Brain (tissue), 1 donor: ENCODE results near the genes SLC22A3 and QKI.

DNA sequence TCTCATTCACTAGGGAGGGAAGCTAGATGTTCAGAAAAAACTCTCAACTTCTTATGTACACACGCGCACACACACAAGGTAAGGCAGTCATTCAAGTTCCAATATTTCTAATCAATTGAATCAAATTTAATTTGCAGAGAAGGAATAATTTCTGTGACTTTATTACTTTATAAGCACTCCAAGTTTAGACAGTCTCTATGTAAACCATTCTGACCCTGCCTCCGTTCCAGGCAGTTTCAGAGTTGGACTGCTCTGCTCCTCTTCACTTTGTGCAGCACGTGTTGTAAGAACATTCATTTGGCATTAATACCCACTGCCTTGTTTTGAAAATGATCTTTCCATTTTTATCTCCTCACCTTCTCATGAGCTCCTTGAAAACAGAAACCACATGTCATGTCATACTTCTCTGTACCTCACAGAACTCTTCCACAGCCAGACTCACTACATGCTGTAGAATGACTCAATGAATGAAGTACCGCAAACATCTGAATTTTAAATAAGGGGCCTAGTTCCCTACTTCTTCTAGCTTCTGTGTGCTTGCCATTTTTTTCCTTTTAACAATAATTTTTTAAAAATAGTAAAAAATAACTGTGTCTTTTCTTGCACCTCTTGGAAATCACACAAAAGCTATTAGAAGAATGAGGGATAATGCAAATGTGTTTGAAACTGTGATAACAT, 25.6 kb downstream of the SLC22A1 start:
- RRBS = no CpG with 5 or more reads among the region's 5 CpGs

- RRBS = no CpG with 5 or more reads among the region's 5 CpGs
Observed at GRCh38 chr6:160178062-160178524, 56.5 kb downstream of the SLC22A1 start.

DNA sequence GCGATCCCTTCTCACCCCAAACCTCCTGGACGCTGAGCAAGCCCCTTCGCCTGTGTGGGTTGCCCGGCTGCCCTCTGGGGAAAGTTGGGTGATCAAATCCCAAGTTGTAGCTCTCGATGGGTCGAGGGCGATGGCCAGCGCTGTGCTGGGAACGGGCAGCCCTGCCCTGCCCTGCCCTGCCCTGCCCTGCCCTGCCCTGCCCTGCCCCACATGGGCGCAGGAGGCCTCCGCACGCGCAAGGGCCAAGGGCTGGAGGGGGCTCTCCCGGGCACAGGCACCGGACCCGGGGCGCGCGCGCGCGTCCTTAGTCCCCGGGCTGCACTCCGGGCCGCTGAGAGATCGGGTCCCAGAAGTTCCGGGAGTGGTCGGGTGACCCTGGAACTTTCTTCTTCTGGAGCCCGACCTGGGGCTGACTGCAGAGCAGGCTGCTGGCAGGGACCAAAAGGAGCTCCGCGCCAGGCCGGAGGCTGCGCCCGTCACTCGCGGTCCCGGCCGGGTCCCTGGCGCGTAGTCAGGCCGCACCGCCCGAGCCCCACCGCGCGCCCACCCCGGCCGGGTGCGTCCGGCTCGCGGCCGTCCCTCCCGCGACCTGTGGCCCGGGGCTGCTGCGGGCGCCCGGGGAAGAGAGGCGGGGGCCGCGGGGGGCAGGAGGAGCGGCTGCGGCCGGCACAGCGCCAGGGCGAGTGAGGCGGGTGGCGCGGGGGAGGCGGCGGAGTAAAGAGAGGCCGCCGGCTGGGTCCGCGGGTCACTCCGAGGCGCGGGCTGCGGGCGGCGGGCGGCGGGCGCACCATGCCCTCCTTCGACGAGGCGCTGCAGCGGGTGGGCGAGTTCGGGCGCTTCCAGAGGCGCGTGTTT, at the start of gene SLC22A3:
TSS of gene SLC22A3 (plus strand) at position 748 of the 855 bp plus-strand sequence.
- RRBS = 4% methylated on average over 31 of the region's 94 CpGs

- RRBS = 85% methylated on average over 12 of the region's 48 CpGs
Observed at GRCh38 chr6:160362606-160363358, 14.6 kb downstream of the SLC22A3 start.

- RRBS = no CpG with 5 or more reads among the region's 4 CpGs
Observed at GRCh38 chr6:160445617-160446206, 97.5 kb downstream of the SLC22A3 start.

DNA sequence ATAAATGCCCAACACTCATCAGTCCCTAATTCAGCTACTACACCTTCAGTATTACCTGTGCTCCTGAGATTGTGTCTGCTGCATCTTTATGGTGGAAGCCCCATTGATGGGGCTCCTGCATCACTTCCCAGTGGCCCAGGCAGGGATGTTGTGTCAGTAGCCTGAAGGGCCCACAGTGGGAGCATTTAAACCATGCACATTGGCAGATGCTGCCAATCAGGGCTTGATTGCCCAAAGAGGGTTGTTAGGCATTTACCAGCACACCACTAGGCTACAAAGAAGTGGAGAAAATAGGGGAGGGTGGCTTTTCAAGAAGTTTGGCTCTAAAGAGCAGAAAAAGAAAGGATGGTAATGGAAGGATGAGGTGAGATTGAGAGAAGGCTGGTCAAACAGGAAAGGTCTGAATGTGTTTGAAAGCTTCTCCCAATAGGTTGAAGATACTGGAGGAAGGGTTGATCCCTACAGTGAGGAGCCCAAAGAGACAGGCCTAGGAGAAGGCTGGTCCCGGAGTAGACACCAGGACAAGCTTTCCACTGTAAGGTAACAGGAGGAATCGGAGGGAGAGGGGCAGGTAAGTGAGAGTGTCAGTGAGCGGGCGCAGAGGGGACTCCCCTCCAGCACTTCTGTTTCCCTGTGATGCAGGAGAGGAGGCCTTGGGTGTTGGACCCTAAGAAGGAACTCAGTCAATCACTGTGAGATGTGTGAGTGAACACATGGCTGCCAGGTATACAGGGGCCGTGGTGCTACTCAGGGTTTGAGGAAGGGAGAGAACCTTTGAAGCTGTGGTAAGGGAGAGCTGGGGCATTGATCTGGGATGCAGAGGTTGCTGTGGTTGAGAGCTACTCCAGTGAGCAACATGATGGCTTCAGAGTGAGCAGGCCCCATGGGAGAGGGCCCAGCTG, 98.8 kb downstream of the SLC22A3 start:
- RRBS = no CpG with 5 or more reads among the region's 5 CpGs

DNA sequence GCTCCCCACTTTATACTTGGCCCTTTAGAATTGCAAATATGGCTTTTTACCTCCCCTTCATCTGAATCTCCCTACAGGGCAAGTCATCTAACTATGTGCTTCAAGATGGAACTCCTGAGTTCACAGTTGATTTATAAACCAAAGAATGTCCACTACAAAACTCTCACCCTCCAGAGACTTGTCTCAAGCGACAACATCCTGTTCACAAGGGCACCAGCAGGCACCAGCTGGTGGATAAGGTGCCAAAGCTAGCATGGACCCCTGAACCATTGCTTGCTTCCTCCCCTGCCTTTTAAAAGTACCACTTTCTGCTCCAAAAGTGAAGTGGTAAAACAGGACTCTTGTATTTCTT, 154.5 kb downstream of the LPA start:
- RRBS = no CpG with 5 or more reads among the region's 1 CpG

GRCh38 chr6:160978106-160978637, 13.4 kb upstream of the MAP3K4 start:
- RRBS = no CpG with 5 or more reads among the region's 2 CpGs

DNA sequence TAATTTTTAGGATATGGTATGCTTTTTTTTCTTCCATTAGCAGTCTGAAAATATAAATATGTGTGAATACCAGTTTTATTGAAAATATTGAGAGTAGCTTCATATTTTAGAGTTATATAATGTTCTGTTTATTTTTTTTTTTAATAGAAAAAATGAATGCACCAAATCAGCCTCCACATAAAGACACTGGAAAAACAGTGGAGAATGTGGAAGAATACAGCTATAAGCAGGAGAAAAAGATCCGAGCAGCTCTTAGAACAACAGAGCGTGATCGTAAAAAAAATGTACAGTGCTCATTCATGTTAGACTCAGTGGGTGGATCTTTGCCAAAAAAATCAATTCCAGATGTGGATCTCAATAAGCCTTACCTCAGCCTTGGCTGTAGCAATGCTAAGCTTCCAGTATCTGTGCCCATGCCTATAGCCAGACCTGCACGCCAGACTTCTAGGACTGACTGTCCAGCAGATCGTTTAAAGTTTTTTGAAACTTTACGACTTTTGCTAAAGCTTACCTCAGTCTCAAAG, 57.0 kb downstream of the MAP3K4 start:
- RRBS = no CpG with 5 or more reads among the region's 6 CpGs

DNA sequence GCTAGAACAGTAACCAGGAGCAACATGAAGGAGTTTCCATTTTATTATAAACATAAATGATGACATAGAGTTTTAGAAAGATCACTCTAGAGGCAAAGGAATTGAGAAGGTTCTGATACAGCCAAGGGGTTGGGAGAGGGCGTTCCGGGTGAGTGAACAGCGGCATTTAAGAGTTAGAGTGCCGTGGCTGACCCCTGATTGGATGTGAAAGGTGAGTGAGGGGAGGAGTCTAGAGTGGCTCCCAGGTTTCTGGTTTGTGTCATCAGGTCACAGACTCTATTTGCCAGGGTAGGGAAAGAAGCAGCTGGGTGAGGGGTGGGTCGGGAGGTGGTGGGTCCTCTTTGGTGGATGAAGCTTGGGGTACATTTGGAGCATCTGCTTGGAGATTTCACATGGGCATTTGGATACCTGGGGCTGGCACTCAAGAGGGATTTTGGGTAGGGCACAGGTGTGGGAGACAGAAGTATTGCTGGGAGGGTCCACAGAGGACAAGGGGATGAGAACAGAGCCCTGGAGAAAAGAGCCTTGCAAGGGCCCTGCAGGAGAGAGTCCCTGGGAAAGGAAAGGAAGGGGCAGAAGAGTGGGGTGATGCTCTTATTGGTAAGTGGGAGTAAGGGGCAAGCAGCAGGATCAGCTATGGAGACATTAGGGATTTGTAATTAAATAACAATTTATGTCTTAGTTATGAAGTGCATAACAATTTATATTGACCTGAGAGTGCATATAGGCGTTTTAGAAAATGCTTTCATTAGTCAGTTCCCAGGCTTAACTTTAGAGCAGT, 124.5 kb downstream of the MAP3K4 start:
- RRBS = no CpG with 5 or more reads among the region's 6 CpGs

DNA sequence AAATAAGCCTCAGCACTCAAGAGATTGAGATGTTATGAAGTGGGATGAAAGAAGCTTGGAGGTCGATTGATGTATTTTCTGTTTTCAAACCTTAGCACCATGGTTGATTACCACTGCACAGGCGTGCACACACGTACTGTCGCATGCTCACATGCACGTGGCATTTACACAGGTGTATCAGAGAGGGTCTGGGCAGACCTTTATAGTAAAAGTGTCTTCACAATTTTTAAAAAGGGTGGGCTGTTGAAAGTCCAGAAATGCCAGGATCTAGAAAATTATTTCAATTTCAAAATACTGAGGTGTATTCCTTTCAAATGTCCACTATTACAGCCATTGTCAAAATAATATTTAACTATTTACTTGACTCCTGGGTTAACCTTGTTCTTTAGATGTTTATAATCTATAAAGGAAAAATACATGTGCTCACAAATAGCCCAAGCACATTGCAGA, 749 bp upstream of the AGPAT4 start:
- RRBS = no CpG with 5 or more reads among the region's 5 CpGs

- RRBS = no CpG with 5 or more reads among the region's 14 CpGs
Observed at GRCh38 chr6:161369174-161369711, 95.4 kb upstream of the AGPAT4 start.

- RRBS = 60% methylated on average over 1 of the region's 14 CpGs
Observed at GRCh38 chr6:161375048-161375522, 101.2 kb upstream of the AGPAT4 start.

DNA sequence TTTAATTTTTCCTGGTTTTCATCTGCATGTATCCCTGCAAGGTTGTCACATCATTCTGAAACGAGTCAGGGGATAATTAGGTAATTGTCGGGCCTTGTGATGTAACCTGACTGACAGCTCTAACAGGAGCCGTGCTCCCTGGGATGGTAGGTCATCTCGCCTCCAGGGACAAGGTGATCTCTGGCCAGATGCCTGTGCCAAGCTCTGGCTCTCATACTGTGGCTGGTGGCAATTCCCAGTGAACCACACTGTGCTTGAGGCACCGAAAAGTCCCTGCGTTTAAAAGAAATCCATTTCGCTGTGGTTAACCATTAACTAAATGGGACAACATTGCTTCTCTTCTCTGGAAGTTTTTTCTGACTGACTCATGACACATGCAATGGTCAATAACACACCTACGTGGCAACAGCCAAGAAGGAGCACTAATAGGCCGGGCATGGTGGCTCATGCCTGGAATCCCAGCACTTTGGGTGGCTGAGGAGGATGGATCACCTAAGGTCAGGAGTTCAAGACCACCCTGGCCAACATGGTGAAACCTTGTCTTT, 669.3 kb downstream of the PRKN start:
- RRBS = no CpG with 5 or more reads among the region's 9 CpGs

DNA sequence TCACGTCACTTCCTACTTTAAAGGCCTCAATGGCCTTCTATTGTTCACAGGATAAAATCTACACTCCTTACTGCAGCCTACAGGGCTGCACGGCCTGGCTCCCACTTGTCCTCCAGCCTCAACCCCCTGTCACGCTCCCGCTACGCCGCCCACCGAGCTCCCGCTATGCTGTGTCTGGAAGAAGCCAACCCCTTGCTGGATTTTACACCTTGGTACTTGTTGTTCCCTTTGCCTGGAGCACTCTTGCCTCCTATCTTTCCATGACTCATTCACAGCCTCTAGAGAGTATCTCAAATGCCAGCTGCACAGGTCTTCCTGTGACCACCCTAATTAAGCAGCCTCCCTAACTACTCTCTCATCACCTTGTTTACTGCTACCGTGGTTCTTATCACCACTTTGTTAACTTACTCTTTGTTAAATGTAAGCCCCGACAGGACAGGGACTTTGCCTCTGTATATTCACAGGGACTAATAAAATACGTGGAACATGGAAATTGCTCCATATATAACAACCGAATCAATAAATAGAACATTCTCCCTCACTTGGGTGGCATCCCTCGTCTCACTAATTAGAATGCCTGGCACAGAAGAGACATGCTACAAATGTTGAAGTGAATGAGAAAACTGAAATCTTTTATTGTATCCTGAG, 259.8 kb downstream of the PRKN start:
- RRBS = no CpG with 5 or more reads among the region's 13 CpGs

DNA sequence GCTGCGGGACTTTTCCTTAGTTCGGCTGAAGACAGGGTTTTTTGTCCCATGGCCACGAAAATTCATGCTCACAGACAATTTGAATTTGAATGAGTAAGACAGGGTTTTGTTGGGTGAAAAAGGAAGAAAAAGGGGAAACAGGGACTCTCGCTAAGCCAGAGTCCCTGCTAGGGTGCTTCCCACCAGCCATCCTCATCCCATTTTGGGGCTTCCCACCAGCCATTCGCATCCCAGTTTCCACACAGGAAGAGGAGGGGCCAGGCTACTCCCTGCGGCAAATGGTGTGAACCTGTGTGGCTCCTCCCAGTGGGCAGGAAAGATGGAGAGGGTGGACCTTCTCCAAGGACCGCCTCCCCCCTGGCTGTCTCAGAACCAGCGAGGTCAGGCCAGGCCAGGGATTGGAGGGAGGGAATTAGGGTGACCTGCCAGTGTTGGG, 326.8 kb downstream of the PACRG start:
- RRBS = no CpG with 5 or more reads among the region's 8 CpGs

DNA sequence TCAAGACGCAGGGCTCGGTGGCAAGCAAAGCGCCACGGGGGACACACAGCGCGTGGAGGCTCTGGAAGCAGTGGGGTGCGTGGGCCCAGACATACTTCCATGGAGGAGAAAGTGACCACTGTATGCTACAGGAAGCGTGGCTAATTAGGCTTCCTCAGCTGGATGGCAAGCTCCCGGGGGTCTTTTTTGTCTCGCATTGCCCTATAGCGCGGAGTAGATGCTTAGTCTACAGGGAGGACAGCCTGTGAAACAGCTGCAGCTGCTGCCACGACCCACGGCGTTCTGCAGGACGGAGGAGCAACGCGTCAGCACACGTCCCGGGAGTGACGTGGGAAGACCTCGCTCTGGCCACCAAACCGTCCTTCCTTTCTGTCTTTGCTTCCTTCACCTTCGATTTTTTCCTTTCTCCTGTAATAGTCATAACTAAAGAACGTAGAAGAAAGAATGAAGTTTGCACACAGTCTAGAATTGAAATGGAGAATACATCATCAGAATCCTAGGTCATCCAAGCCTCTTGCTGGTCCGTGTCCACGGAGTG, 104.2 kb upstream of the QKI start:
- RRBS = no CpG with 5 or more reads among the region's 27 CpGs

DNA sequence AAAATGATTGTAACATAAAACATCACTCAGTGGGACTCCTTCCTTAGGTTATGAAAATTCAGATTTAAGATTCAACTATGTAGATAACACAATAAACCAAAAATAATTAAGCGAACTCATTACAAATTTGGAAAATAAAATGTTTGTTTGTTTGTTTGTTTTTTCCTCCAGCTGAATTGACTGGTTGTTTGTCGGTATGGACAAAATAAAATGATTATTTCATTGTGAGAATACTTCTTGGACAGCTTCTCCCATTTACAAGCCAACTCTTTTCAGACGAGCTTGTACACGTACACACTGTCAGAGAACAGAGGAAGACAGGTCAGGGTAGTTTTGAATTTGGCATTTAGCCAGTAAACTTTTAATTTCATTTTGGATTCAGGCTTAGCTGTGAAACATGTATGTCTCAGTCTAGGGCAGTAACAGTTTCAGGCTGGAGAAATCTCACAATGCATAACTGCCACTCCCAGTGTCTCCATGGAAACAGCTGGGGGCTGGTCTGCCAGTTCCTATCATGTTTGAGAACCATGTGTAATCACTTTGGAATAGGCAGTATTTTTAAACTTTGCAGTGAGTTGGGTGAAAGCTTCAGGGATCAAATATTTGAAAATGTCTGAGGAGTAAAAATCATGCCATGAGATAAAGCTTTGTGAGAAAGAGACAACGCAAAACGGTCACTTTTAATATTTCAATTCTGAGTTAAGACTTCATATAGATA, 22.0 kb upstream of the QKI start:
- RRBS = no CpG with 5 or more reads among the region's 6 CpGs

- RRBS = 2% methylated on average over 75 of the region's 168 CpGs
Observed at GRCh38 chr6:163414299-163415379, at the start of gene QKI. QKI (plus strand) TSS chr6:163414718.

GRCh38 chr6:163415575-163416290, 1.2 kb downstream of the QKI start:
- RRBS = no CpG with 5 or more reads among the region's 62 CpGs